AG08470 (cell line): Measurements from ENCODE around the gene C12orf57.

GRCh38 chr12:6868466-6869513, 1.5 kb downstream of the TPI1 start:
- RRBS, result no CpG with 5 or more reads among the region's 16 CpGs

DNA sequence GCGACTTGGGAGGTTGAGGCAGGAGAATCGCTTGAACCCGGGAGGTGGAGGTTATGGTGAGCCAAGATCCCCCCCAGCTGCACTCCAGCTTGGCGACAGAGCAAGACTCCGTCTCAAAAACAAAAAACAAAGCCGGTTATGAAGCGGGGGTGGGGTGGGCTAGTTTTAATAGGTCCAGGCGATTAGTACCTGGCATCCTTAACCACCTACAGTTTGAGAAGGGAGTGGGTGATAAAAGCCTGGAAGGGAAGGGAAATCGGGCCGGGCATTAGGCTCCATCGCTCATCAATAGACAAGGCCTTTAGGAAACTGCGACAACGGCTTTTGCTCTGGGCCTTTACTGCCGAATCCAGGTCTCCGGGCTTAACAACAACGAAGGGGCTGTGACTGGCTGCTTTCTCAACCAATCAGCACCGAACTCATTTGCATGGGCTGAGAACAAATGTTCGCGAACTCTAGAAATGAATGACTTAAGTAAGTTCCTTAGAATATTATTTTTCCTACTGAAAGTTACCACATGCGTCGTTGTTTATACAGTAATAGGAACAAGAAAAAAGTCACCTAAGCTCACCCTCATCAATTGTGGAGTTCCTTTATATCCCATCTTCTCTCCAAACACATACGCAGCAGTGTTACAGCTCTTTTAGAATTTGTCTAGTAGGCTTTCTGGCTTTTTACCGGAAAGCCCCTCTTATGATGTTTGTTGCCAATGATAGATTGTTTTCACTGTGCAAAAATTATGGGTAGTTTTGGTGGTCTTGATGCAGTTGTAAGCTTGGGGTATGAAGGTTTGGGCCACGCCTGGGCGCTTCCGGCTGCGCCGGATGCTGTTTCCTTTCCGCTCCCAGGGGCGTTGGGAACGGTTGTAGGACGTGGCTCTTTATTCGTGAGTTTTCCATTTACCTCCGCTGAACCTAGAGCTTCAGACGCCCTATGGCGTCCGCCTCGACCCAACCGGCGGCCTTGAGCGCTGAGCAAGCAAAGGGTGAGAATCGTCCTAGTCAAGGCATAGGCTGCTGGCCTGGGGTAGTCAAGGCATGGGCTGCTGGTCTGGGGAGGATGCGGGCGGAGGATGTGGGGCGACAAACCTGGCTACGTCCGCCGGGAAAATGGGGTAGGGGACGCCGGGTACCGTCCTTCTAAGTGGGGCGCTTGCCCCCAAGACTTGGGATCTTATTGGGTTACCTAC, at the start of gene C12orf57:
TSS of gene C12orf57 (plus strand) at position 834 of the 1,189 bp plus-strand sequence.
- RRBS, result 2% methylated on average over 4 of the region's 52 CpGs

DNA sequence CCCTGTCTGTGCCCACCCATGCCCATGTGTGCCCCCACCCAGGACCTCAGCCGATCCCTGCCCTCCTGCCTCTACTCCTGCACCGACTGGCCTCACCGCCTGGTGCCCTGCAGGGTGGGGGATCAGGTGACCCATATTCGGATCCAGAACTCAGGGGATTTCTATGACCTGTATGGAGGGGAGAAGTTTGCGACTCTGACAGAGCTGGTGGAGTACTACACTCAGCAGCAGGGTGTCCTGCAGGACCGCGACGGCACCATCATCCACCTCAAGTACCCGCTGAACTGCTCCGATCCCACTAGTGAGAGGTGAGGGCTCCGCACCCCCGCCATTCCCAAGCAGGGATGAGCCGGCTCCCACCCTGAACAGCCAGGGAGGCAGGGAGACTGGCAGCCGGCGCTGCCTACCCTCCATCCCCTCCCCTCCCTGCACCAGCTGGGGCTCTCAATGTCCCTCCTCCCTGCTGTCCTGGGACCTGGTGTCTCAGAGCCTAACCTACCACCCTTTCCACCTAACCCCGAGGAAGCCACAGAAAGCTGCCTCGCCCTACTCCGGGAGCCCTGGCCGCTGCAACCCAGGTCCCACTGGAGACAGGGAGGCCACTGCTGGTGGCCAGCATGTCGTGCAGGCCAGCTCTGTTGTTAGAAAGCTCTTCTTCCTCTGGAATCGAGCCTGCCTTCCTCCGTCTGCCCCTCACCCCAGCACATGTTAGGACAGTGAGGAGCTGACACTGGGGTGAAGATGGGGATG, 889 bp downstream of the PTPN6 start:
- RRBS, result 85% methylated on average over 5 of the region's 22 CpGs

- RRBS, result 74% methylated on average over 2 of the region's 10 CpGs
Measured at GRCh38 chr12:6960618-6961055, 9.5 kb downstream of the PTPN6 start.

- RRBS, result no CpG with 5 or more reads among the region's 4 CpGs
Measured at GRCh38 chr12:7059509-7060056, 935 bp upstream of the C1S start.

DNA sequence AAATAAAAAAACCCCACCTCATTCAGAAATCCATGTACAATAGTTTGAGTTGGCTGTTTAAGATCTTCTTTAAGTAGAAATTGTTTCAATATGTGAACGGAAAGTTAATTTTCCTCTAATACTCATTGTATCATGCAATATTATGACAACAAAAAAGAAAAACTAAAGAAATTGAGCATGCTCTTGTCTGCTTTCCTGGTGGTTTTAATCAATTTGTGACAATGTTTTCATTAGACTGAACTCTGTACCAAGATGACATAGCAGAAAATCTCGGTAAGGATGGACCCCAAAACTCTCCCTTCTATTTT, 11.1 kb downstream of the C1S start:
- RRBS, result no CpG with 5 or more reads among the region's 2 CpGs

- RRBS, result no CpG with 5 or more reads among the region's 14 CpGs
Measured at GRCh38 chr12:7101719-7102244, 7.2 kb downstream of the C1RL start.

GRCh38 chr12:7131649-7132121, 1.5 kb downstream of the CLSTN3 start:
- RRBS, result no CpG with 5 or more reads among the region's 6 CpGs

DNA sequence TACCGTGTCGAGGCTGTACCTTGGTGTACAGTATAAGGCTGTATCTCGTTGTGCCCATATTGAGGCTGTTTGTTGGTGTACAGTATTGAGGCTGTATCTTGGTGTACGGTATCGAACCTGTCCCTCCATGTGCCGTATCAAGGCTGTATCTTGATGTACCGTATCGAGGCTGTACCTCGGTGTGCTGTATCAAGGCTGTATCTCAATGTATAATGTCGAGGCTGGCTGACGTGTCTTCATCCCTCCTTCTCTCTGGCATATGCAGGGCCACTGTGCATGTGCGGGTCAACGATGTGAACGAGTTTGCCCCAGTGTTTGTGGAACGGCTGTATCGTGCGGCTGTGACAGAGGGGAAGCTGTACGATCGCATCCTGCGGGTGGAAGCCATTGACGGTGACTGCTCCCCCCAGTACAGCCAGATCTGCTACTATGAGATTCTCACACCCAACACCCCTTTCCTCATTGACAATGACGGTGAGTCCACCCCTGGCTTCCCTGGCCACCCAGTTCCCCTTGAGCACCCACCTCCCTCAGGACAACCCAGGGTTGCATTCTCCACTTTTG, 5.0 kb downstream of the CLSTN3 start:
- RRBS, result no CpG with 5 or more reads among the region's 22 CpGs

GRCh38 chr12:7369184-7369752, 65.4 kb downstream of the ACSM4 start:
- RRBS, result no CpG with 5 or more reads among the region's 11 CpGs

DNA sequence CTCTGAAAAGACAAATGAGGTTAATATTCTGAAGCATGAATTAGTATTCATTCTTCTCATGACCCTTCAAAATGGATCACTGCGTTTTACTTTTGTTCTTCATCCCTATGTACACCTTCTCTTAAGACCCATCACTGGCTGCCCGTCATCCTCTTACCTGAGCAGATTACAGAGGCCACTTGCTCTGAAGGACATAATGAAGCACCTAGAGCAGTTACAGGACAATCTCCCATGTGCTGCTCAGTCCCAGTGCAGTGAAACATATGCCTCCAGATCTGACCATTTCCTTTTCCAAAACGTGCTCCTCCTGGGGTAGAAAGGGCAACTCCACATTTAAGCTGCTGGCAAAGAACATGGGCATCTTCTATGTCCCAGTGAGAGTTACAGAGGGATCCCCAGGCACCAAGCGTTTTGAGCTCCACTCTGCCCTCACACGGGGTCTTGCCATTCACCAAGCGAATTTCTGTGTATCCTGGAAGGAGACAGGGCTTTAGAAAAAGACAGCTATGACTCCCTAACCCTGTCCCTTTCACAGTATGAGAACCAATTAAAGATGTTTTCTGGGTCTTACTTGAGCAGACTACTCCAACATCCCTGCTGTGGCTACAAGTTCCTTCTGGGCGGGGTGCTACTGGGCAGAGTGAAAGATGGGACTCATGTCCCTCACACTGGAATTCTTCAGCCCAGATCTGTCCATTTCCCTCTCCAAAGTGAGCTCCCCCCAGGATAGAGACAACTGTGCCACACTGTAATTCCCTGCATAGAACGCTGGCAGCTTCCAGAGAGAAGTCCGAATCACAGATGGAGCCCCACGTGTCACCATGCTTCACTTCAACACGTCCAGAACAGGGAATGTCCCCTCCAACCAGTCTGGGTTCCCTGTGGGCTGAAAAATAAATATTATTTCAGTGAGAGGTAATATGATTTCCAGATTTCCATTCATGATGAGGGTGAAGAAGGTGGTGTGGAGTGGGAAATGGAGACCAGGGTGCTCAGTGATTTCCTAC, 16.1 kb downstream of the CD163 start:
- RRBS, result no CpG with 5 or more reads among the region's 11 CpGs

DNA sequence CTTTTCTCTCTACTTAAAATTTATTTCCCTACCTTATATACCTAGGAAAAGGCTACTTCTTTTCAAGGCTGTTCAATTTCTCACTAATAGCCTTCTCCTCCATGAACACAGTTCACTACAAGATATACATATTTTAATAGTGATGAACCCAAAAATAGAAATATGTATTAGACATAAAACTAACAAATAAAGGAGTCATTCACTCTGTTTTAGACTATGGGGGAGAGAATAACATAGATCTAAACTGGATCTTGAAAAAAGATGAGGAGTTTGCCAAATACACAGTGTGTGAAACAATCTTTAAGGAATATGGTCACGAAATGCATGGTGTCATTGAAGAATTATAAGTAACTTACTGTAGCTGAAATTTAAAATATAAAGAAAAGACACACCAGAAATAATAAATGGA, 13.6 kb downstream of the CD163 start:
- RRBS, result no CpG with 5 or more reads among the region's 1 CpG

GRCh38 chr12:7751502-7752063, 4.4 kb upstream of the CLEC4C start:
- RRBS, result no CpG with 5 or more reads among the region's 17 CpGs

DNA sequence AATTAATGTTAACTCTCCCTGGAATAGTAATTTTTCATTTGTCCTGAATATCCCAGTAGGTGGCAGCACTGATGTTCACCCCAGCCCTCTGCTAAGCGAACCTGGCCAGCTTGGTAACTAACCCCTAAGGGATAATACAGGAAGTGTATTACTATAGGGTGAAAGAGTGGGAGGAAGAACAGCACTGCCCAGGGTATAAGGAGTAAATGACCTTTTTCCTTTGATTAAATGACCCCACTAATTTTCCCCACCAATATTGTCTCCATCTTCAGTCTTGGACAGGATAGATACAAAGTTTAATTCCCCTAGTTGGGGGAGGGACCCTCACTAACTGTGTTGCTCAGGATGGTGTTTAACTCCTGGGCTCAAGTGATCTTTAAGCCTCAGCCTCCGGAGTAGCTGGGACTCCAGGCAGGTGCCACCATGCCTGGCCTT, 40.5 kb downstream of the SLC2A14 start:
- RRBS, result no CpG with 5 or more reads among the region's 2 CpGs

- RRBS, result no CpG with 5 or more reads among the region's 15 CpGs
Measured at GRCh38 chr12:7994422-7995272, 37.9 kb upstream of the FOXJ2 start.

- RRBS, result 11% methylated on average over 1 of the region's 18 CpGs
Measured at GRCh38 chr12:8033137-8034071, 888 bp downstream of the FOXJ2 start.

DNA sequence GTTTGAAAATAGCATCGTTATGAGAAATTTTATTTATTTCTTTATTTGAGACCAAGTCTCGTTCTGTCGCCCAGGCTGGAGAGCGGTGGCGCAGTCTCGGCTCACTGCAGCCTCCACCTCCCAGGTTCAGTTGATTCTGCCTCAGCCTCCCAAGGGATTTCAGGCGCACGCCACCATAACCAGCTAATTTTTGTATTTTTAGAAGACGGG, 7.2 kb downstream of the NECAP1 start:
- RRBS, result no CpG with 5 or more reads among the region's 9 CpGs

DNA sequence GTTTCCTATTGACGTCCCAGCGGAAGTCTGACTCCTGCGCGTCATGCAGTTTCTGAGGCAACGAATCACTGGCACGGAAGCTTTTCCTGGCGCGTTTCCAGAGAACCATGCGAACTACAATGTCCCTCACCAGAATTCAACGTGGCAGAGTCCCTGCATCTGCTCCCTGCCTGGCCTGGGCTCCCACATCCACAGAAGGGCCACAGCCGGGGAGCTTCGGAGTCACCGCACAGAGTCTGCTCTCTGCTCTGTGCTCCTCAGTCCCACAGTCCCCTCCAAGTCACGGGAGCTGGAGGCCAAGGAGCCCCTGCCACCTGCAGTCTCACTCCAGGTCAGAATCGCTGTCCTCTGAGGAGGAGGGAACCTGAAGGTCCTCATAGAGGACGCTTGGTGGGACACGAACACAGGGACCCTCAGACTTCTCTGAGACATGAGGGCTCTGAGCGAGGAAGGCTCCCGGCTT, 5.9 kb downstream of the FAM90A1 start:
- RRBS, result no CpG with 5 or more reads among the region's 19 CpGs

DNA sequence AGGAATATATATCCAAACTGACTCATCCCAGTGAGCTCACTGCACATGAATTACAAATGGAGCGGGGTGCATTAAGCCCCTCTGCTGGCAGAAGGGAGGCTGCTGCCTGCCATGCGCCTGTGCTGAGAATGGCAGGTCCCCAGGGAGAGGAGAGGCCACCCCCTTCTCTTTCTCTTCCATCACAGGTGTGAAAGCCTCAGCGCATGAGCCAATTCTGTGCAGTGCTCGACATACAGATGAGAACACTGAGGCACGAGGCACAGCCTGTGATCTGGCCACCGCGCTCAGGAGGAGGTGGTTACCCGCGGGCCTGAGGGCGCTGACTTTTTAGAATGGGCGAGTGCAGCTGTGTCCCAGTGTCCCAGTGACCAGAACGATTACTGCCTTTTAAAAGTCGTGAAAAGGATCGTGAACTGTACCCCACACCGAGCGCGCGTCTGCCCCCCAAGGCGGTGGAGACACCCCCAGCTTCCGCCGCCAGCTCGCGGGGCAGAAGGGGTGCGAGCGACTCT, 14.8 kb upstream of the FAM90A1 start:
- RRBS, result no CpG with 5 or more reads among the region's 25 CpGs

- RRBS, result no CpG with 5 or more reads among the region's 19 CpGs
Measured at GRCh38 chr12:8243088-8243487, 15.7 kb upstream of the FAM90A1 start.